AG09319 (cell line): ENCODE measurements around a stretch of chr1.

DNA sequence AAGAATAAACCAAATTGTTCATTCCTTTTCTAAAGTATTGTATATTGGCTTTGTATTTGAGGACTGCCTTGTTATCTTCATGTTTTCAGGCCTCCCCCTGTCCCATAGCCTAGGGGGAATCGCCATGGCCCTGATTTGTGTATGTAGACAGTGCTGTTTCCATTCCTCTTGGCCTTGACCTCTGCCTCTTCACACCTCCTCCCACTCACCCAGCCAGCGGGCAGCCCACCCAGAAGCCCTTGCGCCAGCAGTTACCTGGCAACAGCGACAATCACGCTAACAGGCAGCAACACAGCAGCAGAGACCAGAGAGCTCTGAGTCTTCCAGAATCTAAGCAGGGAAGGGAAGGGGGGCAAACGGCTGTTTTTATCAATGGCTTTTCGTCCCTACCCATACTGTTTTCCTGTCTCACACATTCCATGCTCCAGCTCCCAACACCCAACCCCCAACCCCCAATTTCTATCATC is 50.0 kb upstream of the NPL start:
- RRBS = no CpG with 5 or more reads among the region's 7 CpGs

GRCh38 chr1:182861517-182862576 is 22.7 kb downstream of the DHX9 start:
- RRBS = no CpG with 5 or more reads among the region's 5 CpGs

- RRBS = no CpG with 5 or more reads among the region's 9 CpGs
These were observed 24.4 kb downstream of the DHX9 start for GRCh38 chr1:182863412-182864137.

DNA sequence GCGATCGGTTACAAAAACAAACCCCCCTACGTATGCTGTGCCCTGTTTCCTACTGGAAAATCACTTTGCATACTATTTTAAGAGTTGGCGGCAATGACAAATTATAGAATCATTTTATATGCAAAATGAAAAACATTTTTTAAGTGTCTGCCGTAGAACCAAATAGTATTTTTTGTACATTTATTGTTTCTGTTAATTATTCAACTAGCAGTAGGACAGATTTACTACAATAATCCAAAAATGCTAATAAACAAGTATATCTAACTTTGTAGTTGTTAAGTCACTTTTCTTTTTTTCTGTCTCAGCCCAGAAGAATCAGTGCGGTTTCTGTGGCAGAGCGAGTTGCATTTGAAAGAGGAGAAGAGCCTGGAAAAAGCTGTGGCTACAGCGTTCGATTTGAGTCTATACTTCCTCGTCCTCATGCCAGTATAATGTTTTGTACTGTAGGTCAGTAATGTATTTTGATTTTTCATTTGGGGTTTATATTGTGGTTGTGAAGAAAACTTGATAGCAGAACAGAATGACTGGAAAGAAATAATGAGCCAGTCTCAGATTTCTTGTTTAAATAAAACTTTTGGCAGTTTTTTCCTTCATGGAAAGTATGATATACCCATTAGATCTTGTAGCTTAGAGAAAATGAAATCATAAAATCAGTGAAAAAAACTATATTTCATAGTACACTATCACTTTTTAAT is 27.1 kb downstream of the DHX9 start:
- RRBS = no CpG with 5 or more reads among the region's 10 CpGs

GRCh38 chr1:182876773-182877205 is 37.6 kb downstream of the DHX9 start:
- RRBS = no CpG with 5 or more reads among the region's 2 CpGs

DNA sequence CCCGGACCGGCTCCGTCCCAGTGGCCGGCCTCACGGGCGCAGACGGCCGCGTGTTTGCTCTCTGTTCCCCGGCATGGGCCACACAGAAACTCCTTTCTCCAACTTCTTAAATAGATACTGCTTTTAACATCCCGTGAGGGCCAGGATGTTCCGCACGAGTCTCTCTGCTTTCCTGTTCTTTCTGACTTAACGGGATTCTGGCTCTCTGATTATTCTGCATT is 875 bp downstream of the LAMC1 start:
- RRBS = under 1% methylated on average over 8 of the region's 14 CpGs

GRCh38 chr1:183029314-183030513 is 6.5 kb downstream of the LAMC1 start:
- RRBS = no CpG with 5 or more reads among the region's 6 CpGs

DNA sequence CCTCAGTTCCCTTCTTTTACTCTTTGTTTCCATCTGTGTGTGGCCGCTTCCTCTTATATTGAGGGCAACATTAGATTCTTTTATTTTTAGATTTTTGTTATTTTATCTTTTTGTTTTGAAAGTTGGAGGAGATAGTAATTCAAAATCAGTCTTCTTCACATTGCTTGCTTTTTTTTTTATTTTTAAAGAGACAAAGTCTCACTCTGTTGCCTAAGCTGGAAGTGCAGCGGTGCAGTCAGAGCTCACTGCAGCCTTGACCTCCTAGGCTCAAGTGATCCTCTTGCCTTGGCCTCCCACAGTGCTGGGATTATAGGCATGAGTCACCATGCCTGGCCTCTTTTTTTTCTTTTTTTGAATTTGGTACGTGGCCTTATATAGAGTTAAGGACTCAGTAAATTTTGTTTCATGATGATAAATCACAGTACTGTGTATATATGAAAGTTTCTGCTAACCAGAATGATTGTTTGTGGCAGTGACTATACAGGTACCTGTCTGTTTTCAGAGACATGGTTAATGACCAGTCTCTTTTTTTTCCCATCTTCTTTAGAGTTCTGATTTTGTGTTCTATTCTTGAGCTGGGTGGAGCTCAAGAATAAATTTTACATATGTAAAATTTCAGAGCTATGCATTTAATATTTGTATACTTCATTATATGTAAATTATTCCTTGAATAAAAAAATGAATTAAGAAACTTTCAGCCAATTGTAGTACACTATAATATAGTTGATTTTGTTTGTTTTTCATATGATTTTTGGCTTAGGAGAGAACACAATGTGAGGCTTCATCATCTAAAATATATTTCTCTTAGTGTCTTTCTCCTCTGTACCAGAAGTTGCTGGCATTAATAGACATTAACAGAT is 9.4 kb downstream of the LAMC1 start:
- RRBS = no CpG with 5 or more reads among the region's 3 CpGs

DNA sequence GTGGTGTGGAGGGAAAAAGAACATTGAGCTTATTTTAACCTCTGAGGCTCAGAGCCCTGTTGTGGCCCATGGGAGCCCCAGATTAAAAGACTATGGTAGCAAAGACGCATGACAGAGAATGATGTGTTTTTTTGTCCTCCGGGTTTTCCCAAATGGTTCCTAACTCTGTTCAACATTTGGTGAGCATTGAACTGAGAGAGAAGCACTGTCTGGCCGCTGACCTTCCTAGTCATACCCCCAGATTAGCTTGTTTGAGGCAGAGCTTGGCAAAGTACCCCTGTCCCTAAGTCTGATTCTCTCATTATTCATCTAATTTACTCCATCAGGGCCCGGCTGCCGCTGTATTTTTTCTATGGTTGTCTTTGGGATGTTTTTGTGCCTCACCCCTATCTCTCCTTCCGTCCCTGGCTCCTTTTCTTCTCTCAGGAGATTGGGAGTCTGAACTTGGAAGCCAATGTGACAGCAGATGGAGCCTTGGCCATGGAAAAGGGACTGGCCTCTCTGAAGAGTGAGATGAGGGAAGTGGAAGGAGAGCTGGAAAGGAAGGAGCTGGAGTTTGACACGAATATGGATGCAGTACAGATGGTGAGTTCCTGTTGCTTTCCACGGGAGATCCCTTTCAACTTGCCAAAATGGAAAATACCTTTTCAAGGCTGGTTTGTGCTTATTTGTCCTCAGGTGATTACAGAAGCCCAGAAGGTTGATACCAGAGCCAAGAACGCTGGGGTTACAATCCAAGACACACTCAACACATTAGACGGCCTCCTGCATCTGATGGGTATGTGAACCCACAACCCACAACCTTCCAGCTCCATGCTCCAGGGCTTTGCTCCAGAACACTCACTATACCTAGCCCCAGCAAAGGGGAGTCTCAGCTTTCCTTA is 53.8 kb downstream of the LAMC2 start:
- RRBS = no CpG with 5 or more reads among the region's 10 CpGs

- RRBS = no CpG with 5 or more reads among the region's 3 CpGs
These were observed 56.7 kb downstream of the LAMC2 start for GRCh38 chr1:183242806-183243083.

DNA sequence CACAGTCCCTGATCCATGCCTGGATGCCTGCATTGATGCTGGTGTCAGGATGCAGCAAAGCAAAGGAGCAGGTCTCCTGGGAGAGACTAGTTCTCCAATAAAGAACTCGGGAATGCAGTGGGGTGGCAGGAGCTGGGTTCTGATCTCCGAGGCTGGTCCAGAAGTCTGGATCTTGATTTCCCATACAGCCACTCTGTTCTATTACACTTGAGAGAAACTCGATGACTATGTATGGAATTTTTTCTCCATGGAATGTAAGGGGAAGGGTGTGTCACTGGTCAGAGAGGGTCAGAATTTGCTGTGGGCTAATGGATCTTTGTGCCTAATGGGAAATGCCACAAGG is 86.1 kb downstream of the LAMC2 start:
- RRBS = no CpG with 5 or more reads among the region's 3 CpGs

DNA sequence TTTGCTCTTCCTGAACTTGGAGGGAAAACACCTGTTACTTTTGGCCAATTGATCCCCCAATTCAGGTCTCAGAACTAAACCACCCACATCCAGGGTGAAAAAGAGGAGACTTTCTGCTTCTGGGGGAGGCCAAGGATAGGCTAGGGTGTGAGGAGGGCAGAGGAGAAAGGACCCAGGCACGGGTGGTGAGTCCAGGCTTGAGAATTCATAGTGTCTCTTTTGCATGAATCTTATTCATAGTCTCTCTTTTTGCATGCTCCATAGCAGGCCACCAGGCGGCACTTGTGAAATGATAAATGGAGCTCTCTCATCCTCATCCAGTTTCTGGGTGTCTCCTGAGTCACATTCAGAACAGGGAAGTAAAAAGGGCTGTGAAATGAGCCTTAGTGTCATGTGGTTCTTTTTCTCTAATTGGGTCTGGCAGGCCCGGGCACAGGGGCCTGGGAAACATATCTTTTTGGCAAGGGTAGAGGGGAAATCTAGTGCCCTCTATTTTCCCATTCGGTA is 18.9 kb upstream of the NCF2 start:
- RRBS = 4% methylated on average over 2 of the region's 4 CpGs

DNA sequence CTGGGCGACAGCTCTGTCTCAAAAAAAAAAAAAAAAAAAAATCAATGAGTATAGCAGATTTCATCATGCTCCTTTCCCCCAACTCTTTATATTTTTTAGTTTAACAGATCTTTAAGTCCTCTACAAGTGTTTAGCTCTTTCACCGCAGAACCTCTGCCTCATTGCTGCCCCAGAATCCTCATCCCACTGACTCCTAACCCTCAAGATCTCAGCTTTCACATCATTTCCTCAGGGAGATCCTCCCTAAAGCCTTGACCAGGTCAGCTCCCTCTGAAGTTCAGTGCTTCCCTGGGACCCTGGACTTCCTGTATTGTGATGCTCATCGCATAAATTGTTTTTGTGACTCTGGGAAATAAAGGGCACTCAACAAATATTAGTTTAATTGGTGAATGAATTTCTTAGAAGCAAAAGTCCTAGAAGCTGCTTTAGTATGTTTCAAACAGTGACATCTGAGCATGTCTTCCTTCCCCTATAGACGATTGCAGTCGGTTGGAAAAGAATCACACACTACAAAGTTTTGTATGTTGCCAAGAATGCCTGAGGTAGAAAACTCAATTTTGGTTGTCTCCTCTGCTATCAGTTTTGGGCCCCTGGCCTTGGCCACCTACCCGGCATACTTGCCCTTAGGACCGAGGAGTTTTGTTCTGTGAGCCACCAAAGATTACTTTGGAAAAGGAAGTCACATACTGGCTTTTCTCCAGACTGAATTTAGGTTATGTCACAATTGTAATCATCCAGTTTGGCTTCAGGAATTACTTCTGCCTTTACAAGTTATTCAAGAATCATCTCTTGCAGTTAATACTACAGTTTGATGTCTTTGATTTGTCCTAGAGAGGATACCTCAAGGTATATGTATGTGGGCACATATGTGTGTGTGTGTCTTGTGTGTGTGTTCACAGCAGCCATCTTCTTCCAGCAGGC is 71.2 kb downstream of the RGL1 start:
- RRBS = no CpG with 5 or more reads among the region's 7 CpGs

GRCh38 chr1:184387425-184387852 is 610 bp downstream of the C1orf21 start:
- RRBS = 0% methylated on average over 16 of the region's 31 CpGs

- RRBS = no CpG with 5 or more reads among the region's 4 CpGs
These were observed 21.3 kb downstream of the C1orf21 start for GRCh38 chr1:184408084-184408634.

DNA sequence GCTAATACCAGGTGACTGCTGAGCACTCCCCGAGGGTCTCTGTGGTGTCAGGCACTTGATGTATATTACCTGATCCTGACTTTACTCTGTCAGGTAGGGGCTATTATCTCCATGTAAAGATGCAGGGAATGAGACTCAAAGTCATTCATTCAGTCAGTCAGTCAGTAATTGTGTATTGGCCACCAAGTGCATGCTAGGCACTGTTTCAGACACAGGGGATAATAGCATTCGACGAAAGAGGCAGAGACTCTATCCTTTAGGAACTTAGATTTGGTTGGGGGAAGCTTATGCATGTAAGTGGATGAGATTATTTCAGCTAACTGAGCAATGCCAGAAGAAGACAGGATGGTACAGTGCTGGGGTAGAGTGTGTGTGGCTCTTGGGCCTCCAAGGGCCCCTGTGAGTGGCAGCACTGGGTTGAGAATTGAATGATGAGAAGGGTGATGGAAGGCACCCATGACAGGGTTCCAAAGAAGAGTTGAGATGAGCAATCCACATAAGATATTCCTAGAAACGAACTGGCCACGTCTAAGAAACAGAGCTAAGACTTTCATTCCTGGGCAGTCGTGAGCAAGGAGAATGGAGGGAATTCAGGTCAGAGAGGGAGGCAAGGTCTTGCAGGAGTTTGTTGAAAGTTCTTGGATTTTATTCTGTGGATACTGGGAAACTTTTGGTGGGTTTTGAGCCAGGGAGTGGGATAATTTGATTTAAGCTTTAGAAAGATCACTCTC is 47.6 kb downstream of the C1orf21 start:
- RRBS = no CpG with 5 or more reads among the region's 6 CpGs

GRCh38 chr1:184481998-184482635 is 95.3 kb downstream of the C1orf21 start:
- RRBS = no CpG with 5 or more reads among the region's 7 CpGs

DNA sequence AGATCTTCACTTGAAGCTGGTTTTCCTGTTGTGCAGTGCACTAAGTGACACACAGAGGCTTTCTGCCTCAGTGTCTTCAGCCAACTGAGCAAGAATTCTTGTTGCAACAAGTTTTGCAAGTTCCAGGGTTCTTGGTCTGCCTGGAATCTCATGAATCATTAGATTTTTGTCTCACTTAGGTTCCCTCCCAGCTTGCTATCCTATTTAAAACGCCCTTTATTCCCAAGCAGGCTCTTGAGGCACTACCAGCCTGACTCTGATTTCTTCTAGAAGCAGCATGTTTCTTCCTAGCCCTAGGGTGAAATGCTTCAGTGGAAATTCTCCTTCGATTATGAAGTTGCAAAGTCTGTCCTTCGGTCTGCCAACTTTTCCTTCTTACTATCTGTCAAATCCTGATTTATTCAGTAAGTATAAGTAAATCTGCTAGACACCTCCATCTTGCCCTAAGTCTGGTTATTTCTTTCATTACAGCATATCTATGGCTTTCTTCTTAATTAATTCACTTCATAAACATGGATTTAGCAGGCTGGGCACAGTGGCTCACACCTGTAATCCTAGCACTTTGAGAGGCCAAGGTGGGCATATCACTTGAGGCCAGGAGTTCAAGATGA is 158.9 kb downstream of the C1orf21 start:
- RRBS = no CpG with 5 or more reads among the region's 3 CpGs

DNA sequence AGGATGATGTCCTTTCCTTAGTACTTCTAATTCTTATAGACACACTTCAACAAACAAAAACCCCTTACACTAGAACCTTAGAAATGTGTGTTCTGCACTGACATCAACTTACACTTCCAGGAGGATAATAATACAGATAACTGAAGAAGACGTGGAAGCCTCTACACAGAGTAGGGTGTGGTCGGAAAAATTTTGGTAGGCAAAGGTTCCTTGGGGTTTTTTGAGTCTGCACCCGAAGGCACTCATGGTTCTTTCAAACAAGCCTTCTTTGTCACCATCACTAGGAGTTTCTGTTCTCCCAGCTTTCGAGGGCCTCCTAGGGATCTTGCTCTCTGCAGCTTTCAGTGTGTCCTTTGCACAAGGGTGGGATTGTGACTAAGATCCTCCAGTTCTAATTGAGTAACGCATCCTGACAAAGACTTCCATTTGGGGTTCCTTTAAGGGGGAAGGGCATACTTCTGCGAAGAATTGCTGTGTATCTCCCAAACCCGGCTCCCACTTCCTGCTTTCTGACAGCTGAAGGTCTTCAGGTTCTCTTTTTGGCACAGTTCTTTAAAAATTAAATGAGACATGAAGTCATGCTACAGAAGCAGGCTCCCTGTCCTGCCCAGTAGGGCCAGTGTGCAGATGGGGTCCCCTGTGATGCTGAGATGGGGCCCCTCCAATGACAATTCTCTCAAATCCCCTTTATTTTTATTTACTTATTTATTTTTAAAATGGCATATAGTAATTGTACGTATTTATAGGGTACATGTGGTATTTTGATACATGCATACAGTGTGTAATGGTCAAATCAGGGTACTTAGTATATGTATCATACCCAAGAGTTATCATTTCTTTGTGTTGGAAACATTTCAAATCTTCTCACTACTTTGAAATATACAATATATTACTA is 139.3 kb downstream of the EDEM3 start:
- RRBS = no CpG with 5 or more reads among the region's 8 CpGs